Metanephros (tissue), 2 donors: Measurements from ENCODE around the genes GOLGA6L10 and RPS17.

DNA sequence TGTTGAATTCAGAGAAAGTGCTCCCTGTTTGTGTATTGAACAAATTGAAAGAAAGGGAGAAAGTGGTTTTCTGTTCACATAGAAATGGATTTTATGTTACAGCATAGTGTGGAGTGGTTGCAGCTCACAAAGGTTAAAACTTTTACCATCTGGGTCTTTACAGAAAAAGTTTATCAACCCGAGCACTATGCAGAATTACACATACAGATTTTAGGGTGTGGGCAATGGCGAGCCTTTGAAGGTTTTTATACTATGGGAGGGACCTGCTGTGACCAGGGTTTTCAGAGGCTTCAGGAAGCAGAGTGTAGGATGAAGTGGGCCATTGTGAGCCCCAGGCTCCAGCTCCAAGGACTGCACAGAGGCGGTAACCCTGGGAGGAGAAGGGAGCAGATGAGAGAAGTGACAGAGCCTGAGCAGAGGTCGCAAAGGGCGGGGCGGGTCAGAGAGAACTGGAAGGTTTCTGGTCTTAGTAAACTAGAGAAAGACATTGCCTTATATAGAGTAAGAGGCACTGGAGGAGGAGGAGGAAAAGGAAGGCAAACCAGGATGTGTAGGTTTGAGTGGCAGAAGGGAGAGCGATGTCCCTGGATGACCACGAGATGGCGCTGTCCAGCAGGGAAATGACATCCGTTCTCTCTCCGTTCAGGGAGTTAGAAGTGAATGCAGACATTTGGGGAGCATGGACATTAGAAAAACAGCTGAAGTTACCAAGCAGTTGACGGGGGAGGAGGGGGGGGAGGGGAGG, 49.1 kb downstream of the STARD5 start:
- RAMPAGE, long total RNA, result no peak

DNA sequence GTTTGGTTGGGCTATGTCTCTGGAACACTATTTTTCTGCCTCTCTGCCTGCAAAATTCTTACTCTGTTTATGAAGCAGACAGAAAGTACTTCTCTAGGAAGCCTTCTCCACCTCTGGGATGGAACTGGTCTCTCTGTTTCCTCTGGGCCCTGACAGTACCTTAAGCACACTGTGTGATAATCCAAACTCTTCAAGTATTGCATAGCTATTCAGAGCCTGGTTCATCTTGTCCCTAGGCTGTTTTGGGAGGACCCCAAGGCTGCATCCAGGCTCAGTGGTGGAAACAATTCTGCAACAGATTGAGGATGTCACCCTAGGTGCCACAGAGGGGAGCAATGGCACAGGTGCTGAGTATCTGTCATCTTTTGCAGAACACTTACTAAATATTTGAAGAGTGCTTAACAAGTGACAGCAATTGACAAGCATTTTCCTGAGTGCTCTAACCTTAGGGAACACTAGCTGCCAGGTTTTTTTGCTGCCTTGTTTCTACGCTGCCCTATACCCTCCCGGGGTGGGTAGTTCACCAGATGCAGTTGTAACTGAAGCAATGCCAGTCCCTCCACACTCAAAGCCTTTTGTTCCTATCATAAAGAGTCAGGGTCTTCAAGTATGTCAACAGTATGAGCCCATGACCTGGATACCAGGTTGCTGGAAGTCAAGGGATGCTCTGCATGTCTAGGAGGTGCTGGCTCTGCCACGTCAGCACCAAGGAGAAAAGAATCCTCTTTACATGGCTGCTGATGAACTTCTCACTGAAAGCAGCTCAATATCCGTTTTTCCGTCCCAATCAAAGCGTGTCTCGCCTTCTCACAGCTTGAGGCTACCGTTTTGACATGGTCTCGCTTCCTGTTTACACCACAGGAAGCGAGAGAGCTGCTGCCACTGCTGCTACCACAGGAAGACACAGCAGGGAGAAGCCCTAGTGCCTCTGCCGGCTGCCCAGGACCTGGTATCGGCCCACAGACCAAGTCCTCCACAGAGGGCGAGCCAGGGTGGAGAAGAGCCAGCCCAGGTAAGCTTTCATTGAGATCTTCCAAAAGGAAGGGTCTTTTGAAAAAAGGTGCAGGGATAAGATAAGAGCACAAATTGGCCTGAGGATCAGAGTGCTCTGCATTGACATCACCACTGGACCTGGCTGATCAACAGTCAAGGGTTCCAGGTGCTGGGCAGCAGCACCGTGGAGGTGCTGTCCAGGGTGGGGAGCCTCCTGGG, 27.5 kb downstream of the STARD5 start:
- RAMPAGE, long total RNA, result no peak

DNA sequence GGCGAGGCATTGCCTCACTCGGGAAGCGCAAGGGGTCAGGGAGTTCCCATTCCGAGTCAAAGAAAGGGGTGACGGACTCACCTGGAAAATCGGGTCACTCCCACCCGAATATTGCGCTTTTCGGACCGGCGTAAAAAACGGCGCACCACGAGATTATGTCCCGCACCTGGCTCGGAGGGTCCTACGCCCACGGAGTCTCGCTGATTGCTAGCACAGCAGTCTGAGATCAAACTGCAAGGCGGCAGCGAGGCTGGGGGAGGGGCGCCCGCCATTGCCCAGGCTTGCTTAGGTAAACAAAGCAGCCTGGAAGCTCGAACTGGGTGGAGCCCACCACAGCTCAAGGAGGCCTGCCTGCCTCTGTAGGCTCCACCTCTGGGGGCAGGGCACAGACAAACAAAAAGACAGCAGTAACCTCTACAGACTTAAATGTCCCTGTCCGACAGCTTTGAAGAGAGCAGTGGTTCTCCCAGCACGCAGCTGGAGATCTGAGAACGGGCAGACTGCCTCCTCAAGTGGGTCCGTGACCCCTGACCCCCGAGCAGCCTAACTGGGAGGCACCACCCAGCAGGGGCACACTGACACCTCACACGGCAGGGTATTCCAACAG, 174.9 kb downstream of the MEX3B start:
- RAMPAGE, long total RNA, result no peak

- RAMPAGE, long total RNA, result no peak
Measured at GRCh38 chr15:82349361-82349816, at the start of gene GOLGA6L10. TSS of gene GOLGA6L10 (minus strand) at chr15:82349475.

DNA sequence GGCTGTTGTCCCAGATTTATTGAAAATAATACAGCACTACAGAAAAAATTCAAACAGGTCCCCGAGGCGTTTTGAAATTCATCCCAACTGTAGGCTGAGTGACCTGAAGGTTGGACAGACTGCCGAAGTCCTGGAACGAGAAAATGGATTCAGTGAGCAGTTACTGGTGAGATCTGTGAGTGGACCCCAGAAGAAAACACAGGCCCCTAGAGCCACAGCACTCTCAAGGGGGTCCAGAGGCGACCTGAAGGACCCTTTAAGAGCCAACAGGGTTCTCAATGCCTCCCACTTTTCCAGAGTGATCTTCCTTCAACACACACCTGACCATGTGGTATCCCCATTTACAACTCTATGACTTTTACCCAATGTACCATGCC, 3.5 kb downstream of the RPS17 start:
- RAMPAGE, long total RNA, result no peak

- RAMPAGE, long total RNA, result start-site peak on the minus strand at chr15:82540445-82540459, 75,762 and 5,232 reads in 2 replicates
Measured at GRCh38 chr15:82539730-82540556, at the start of gene RPS17. TSS of gene RPS17 (minus strand) at chr15:82540457.

GRCh38 chr15:82541019-82541542, 824 bp upstream of the RPS17 start:
- RAMPAGE, long total RNA, result no peak

DNA sequence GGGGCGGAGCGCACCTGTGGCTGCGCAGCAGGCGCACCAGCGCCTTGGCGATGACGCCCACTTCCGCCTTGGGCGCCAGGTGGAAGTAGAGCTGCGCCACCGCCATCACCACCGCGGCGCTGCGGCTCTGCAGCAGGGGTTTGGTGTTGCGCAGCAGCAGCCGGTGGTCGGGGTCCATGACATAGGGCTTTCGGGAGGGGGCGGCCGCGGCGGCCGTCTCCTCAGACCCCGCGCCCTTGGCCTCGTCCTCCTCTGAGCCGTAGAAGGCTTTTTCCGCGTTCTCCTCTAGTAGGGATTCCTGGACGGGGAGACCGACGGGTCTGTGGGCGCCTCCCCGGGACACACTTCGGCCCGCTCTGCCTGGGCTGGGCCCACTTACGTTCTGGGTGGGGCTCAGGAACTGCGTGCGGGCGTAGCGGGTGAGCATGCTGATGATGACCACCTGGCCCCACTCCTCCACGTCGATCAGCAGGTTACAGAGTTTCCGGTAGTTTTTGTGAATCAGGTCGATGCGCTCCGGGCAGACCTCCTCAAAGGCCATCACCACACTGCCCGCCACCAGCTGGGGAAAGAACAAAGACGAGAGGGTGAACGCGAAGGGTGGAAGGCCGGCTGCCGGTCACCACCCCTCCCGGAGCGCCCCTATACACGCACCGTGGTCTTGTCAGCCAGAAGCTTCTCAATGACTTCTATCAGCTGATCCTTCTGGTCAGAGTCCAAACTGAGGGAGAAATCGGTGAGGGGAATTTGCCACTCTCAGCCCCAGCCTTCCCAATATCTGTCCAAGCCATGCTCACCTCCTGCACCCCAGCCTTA, 29.0 kb downstream of the AP3B2 start:
- RAMPAGE, long total RNA, result no peak

DNA sequence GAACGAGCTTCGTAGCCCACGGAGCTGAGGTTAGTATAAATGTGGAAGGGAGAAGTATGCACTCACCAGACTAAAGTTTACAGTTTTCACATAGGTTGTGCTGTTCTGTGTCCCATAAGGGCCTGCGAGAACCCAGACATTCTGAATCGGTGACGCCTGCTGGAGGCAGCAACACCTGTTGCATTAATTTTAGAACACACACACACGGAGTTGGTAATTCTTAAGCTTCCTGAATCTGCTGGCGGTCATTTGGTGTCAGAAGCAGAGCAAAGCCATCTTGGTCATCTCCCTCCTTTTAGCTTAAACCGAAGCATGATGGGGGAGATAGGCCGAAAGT, 41.1 kb upstream of the AP3B2 start:
- RAMPAGE, long total RNA, result no peak

DNA sequence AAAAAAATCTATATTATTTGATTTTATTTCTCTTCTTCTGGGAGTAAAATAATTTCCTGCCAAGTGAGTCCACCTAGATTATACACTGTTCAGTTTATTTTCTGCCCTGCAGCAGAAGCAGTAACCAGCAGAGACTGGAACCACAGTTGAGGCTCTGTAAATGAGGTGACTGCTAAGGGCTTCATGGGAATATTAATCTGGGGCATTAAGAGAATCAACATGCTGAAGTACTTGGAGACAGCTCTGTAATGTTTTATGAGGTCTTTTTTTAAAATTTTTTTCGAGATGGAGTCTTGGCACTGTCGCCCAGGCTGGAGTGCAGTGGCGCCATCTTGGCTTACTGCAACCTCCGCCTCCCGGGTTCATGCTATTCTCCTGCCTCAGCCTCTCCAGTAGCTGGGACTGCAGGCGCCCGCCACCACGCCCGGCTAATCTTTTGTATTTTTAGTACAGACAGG, 2.6 kb downstream of the WHAMM start:
- RAMPAGE, long total RNA, result no peak

DNA sequence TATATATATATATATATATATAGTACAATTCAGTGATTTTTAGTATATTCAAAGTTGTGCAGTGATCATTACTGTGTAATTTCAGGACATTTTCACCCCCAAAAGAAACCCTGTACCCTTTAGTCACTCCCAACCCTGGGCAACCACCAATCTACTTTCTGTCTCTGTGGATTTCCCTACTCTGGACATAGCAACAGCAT, 5.6 kb downstream of the WHAMM start:
- RAMPAGE, long total RNA, result no peak

DNA sequence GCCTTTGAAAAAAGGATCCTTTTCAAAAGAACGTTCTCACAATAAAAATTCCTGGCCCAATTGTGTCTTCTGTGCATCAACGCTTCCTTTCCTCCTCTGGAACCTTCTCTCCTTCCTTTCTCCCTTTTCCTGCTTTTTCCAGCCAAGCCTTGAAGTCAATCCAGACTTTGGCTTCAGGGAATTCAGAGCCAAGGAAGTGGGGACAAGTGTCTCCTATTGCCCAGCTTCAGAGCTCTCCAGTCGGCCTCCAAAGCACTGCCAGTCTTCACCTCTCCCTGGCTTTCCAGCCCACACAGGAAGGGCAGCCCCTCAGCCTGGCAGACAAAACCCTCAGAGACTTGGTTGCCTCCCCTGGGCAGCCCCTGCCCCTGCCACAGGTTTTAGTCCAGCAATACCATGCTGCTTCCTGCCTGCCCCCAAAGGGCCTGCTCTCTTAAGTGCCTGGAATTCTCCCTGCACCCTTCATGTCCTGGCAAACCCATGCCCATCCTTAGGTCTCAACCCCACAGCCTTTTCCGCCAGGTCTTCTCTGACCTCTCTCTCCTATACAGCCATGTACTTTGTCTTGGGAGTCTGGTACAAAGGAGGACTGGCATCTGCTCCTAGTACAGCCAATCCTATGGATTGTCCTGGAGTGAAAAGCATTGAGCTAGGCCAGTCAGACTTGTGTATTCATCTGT, 26.8 kb downstream of the WHAMM start:
- RAMPAGE, long total RNA, result no peak

DNA sequence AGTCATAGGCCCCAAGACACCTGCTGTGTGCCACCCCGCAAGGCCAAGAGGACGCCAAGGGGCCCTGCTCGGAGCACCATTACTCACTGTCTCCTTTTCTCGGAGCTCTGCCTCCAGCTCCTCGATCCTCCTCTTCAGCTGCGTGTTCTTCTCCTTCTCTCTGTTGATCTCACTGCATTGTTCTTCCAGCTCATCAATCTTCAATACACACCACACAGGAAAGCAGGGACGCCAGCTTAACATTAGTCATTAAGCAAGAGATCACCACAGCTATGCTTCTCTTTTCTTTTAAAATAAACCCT, 42.6 kb downstream of the WHAMM start:
- RAMPAGE, long total RNA, result no peak

DNA sequence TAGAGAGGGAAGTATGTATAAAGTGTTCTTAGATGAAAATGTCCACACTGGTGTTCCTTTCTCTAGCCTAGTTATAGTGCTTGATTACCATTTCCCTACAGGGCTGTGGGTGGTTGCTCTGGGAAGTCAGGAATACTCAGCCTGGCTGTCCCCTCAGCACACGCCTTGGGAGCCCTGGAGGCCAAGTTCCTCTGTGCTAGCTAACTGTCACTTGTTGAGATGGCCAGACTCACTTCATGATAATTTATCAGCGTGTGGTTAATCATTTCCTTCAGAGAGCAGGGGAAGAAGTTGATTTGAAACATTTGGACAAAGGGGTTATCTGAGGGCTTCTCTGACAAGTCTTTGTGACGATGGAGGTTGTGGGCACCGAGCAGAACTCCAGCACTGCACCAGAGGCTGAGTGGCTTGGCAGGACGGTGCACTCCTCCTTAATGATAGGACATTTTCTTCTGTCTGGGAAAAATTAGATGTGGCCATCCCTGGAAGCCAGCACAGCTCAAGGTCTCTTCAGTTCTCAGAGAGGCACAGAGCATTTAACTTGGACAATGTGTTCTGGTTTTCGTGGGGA, 61.9 kb downstream of the WHAMM start:
- RAMPAGE, long total RNA, result no peak

- RAMPAGE, long total RNA, result no peak
Measured at GRCh38 chr15:82914398-82914814, 38.1 kb downstream of the HOMER2 start.

- RAMPAGE, long total RNA, result no peak
Measured at GRCh38 chr15:82933616-82934060, 18.9 kb downstream of the HOMER2 start.

GRCh38 chr15:83062528-83063033, 4.5 kb downstream of the BTBD1 start:
- RAMPAGE, long total RNA, result no peak

DNA sequence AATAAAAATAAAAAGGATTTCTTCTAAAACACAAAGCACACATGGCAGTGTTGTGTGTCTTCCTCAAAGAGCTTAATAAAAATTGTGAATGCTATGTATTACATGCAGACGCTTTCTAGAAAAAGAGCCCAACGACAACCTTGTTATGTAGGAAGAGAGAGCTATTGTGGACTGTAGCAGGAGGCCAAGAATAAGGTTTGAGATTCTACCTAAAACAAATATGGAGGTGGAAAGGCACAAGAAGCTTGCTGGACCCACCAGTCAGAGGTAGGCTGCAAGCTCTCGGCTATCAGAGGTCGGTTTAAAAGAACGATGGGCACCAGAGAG, 1.2 kb downstream of the HDGFL3 start:
- RAMPAGE, long total RNA, result no peak

- RAMPAGE, long total RNA, result no peak
Measured at GRCh38 chr15:83383422-83384502, 63.4 kb upstream of the SH3GL3 start.

DNA sequence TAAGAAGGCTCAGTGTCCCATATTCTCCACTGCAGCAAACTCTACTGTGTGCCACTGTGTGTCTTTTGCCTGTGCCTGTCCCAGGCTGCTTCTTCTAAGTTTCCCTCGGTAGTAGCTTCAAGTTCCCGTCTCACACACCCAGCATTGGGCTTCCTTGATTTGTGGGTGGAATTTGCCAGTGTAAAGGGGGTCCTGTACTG, 48.9 kb upstream of the ADAMTSL3 start:
- RAMPAGE, long total RNA, result no peak